SK-N-DZ (cell line): ENCODE results near the genes IGFBP4, CCR7, KRT24, KRT20, KRTAP1-3, KRTAP4-16, KRTAP4-11 and KRTAP4-1.

GRCh38 chr17:40311903-40312696 is 3.1 kb downstream of the RARA start:
RAMPAGE:
- cytosol, long total RNA: no peak
- nucleus, long total RNA: no peak

GRCh38 chr17:40331759-40332493 is 22.9 kb downstream of the RARA start:
RAMPAGE:
- cytosol, long total RNA: no peak
- nucleus, long total RNA: no peak

GRCh38 chr17:40351131-40351660 is 13.3 kb downstream of the GJD3 start:
RAMPAGE:
- cytosol, long total RNA: no peak
- nucleus, long total RNA: no peak

DNA sequence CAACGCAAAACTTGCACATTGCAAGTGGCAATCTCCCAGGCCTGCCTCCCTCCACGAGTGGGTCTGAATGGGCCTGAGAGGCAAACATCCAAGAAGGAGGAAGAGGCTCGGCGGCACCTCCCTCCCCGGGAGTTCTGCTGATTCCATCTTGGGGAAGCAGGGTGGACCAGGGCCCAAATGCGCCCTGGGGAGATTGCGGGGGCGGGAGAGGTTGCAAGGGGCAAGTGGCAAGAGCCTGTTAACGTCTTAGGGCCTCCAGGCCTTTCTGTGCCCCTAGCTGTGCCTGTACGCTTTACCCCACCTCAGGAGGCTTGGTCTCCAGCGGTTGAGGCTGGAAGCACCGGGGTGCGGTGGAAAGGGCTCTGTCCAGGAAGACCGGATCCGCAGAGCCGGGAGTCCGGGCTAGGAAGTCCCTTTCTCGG is 561 bp upstream of the IGFBP4 start:
RAMPAGE:
- cytosol, long total RNA: no peak
- nucleus, long total RNA: no peak

GRCh38 chr17:40443100-40444113 is at the start of gene IGFBP4:
IGFBP4 (plus strand) TSS chr17:40443450.
RAMPAGE:
- cytosol, long total RNA: no peak
- nucleus, long total RNA: no peak

GRCh38 chr17:40459776-40460404 is 16.6 kb downstream of the IGFBP4 start:
RAMPAGE:
- cytosol, long total RNA: no peak
- nucleus, long total RNA: no peak

GRCh38 chr17:40461990-40463048 is 19.1 kb downstream of the IGFBP4 start:
RAMPAGE:
- cytosol, long total RNA: no peak
- nucleus, long total RNA: no peak

GRCh38 chr17:40521372-40522033 is 20.1 kb upstream of the TNS4 start:
RAMPAGE:
- cytosol, long total RNA: no peak
- nucleus, long total RNA: no peak

GRCh38 chr17:40526552-40527027 is 25.2 kb upstream of the TNS4 start:
RAMPAGE:
- cytosol, long total RNA: no peak
- nucleus, long total RNA: no peak

DNA sequence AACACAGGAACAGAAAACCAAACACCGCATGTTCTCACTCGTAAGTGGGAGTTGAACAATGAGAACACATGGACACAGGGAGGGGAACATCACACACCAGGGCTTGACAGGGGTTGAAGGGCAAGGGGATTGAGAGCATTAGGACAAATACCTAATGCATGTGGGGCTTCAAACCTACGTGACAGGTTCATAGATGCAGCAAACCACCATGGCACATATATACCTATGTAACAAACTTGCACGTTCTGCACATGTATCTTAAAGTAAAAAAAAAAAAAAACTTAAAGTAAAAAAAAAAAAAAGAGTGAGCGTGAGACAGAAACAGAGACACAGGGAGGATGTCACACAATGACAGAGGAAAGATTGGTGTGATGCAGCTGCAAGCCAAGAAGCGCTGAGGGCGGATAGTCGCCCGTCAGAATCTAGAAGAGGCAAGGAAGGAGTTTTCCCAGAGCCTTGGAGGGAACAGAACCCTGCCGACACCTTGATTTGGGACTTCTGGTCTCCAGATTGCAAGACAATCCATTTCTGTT is 27.4 kb upstream of the TNS4 start:
RAMPAGE:
- cytosol, long total RNA: no peak
- nucleus, long total RNA: no peak

GRCh38 chr17:40536272-40537470 is 28.6 kb downstream of the CCR7 start:
RAMPAGE:
- cytosol, long total RNA: no peak
- nucleus, long total RNA: no peak

RAMPAGE:
- cytosol, long total RNA: no peak
- nucleus, long total RNA: no peak
Measured at GRCh38 chr17:40560716-40561311, 4.5 kb downstream of the CCR7 start.

DNA sequence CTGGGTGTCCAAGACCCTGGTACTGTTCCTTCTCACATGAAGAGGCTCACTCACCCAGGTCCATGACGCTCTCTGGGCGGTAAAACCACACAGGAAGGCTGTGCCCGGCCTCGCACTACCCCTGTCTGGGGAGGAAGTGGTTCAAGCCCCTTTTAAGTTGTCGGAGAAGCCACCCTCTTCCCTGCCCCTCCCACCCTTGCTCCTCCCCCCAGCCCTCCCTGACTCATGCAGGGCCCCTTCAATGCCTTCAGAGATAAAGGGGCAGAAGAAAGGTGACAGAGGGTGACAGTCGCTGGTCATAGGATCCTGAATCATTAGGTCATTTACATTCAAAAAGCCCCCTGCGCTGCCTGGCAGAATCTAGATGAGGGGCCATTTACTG is at the start of gene CCR7:
CCR7 (minus strand) TSS at position 127 of the 382 bp plus-strand sequence.
RAMPAGE:
- cytosol, long total RNA: no peak
- nucleus, long total RNA: no peak

DNA sequence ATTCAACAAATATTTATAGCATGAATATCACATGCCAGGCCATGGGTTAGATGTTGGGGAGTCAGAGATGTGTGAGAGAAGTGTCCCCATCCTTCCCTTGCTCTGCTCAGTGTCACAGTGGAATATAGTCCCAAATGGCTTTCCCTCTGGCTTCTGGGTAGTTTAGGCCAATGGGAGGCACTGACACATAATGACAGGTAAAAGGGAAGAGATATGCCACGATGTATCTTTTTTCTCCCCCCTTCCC is 379 bp upstream of the CCR7 start:
RAMPAGE:
- cytosol, long total RNA: no peak
- nucleus, long total RNA: no peak

RAMPAGE:
- cytosol, long total RNA: no peak
- nucleus, long total RNA: no peak
Measured at GRCh38 chr17:40703554-40703887, at the start of gene KRT24. KRT24 (minus strand) TSS chr17:40703752.

DNA sequence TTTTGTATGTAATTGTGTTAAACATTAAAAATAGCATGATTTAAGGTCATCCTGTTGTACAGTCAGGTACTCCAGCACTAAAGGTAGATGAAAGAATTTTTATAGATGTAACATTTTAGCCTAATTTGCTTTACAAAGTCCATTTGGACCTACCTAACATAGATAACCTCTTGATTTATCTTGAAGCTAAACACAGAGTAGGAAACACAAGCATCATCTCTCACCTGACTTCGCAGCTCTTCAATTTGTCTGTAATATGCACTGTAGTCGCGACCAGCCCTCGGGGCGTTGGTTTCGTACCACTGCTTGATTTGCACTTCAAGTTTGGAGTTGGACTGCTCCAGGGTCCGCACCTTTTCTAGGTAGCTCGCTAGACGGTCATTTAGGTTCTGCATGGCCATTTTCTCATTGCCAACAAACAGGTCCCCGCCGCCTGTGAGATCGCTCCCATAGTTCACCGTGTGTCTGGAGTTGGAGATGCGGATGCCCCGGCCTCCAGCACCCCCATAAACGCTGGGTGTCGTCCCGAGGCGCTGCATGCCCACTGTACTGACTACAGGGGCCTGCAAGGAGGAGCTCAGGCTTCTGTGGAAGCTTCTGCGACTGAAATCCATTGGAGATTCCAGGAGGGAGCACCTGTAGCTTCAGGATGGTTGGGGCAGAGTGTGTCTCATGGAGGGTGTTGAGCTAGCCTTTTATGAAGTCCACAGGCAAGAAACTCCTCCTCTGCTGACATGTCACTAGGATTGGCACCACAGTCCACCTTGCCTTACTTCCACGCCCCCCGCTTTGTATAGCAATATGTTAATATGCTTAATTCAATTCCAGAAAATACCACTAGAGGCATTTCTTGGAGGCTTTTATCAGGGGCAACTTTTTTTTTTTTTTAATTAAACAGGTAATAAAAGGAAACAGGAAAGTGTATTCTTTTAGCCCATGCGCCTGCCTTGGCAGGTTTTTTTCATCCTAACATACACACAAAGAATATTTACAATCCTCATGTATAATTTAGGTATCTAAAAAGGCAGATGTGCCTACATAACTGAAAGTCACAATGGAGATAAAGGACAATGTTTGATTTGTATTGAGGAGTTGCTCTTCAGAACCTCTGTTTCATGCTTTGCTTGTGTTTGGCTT is at the start of gene KRT20:
KRT20 (minus strand) TSS at position 671 of the 1,137 bp plus-strand sequence.
RAMPAGE:
- cytosol, long total RNA: no peak
- nucleus, long total RNA: no peak

DNA sequence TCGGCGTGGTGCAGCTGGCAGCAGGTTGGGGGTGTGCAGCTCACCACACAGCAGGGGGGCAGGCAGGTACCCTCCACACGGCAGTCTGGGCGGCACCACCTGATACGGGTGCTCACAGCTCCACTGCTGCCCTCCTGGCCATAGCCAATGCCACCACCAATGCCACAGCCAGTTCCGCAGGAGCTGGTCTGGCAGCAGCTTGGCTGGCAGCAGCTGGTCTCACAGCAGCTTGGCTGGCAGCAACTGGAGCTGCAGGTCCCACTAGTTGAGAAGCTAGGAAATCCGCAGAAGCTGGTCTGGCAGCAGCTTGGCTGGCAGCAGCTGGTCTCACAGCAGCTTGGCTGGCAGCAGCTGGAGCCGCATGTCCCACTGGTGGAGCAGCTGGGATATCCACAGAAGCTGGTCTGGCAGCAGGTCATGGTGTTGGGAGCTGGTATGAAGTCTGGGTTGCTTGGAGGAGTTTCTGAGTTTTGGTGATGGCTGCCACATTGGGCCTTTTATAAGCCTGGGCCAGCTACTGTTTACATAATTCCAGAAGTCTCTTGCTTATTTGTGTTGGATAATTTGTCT is at the start of gene KRTAP1-3:
KRTAP1-3 (minus strand) TSS at position 472 of the 570 bp plus-strand sequence.
RAMPAGE:
- cytosol, long total RNA: no peak
- nucleus, long total RNA: no peak

DNA sequence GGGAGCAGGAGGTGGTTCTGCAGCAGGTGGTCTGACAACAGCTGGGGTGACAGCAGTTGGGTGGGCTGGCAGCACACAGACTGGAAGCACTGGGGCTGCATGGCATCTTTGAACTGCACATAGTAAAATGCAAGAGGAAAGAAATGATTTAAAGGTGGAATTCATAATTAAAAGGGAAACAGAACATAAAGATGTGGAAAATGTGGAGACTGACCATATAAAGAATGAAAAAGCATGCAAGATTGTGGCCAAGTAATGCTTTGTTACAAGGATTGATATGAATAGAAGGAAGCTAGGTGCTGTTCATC is at the start of gene KRTAP4-16:
KRTAP4-16 (minus strand) TSS at position 121 of the 308 bp plus-strand sequence.
RAMPAGE:
- cytosol, long total RNA: no peak
- nucleus, long total RNA: no peak

RAMPAGE:
- cytosol, long total RNA: no peak
- nucleus, long total RNA: no peak
Measured at GRCh38 chr17:41118196-41118537, at the start of gene KRTAP4-11. KRTAP4-11 (minus strand) TSS chr17:41118373.

DNA sequence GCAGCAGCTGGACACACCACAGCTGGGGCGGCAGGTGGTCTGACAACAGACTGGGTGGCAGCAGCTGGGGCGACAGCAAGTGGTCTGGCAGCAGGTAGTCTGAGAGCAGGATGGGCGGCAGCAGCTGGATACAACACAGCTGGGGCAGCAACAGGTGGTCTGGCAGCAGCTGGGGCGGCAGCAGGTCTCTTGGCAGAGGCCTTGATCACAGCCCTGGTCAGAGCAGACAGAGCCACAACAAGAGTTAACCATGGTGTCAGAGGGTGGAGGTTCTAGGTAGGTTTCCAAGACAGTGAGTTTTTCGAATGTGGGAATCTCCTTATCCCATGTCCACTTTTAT is at the start of gene KRTAP4-1:
KRTAP4-1 (minus strand) TSS at position 309 of the 340 bp plus-strand sequence.
RAMPAGE:
- cytosol, long total RNA: no peak
- nucleus, long total RNA: no peak